Hematopoietic multipotent progenitor cell (in vitro differentiated cells): Measurements from ENCODE around the genes SLC37A3, MKRN1 and NDUFB2.

- CAGE, long polyA plus RNA: no peak
Measured at GRCh38 chr7:140229900-140230446, 53.2 kb upstream of the KDM7A start.

DNA sequence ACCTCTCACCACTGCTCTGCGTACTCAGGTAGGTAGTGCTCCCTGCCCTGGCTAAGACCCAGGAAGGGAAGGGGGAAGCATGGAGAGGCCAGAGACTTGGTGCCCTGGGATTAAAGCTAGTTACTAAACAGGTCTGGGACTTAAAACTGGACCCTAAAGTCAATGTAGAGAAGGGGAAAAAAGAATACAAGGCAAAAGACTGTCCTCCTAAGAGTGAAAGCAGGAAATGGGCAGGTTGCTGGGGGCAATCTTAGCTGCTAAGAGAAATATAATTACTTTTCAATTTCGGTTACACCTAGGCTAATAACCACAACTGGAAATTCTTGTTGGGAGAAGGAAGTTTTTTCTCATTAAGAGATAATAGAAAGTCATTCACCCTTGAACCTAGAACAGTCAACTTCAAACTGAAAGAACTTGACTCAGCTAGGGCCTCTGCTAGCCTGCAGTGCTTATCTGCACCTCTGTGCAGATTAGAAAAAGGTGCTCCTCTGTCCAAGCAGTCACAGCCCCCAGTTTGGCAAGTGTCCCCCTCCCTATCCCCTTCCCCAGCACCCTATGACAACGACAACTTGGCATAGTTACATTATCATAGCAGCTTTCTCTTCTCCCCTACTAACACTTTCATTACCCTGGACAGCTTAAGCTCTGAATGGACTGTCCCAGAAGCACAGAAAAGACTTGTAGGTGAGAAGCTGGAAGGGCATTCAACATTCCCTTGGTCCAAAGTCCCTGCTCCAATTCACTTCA lies 65.7 kb upstream of the KDM7A start:
- CAGE, long polyA plus RNA: no peak

DNA sequence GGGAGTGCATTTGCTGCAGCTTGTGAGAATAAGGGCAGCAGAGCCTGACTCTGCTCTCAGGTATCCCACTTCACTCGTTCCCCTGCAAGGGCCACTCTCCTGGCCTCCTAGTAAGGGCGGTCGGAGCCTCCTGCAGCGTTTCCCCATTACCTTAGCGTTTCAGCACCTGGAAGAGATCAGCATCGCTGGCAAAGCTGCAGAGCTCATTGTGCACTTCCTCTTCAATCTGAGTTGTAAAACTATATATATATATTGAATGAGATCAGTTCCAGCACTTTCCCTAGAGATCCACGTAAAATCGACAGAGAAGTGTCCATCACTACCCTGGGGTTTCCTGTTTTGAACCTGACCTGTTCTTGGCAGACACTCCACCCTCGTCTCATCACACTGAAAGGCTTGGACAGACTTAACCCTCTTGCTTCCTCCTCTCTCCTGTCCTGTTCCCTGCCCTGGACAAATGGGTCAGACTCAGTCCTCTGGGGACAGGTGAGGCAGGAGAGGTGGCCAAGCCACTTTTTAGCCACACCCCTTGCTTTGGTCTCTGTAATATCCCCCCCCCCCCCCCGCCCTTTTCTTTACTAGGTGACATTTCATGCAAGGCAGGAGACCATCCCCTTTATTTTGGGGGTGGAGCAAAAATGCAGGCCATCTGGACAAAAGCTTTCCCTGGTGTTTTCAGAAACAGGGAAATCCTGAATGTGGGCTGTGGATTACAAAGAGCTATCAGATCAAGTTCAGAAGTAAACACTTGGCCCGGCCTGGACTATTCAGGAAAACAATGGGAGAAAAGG lies 83.6 kb upstream of the KDM7A start:
- CAGE, long polyA plus RNA: no peak

- CAGE, long polyA plus RNA: no peak
Measured at GRCh38 chr7:140398329-140398867, at the start of gene SLC37A3. TSS of gene SLC37A3 (minus strand) at chr7:140398530.

DNA sequence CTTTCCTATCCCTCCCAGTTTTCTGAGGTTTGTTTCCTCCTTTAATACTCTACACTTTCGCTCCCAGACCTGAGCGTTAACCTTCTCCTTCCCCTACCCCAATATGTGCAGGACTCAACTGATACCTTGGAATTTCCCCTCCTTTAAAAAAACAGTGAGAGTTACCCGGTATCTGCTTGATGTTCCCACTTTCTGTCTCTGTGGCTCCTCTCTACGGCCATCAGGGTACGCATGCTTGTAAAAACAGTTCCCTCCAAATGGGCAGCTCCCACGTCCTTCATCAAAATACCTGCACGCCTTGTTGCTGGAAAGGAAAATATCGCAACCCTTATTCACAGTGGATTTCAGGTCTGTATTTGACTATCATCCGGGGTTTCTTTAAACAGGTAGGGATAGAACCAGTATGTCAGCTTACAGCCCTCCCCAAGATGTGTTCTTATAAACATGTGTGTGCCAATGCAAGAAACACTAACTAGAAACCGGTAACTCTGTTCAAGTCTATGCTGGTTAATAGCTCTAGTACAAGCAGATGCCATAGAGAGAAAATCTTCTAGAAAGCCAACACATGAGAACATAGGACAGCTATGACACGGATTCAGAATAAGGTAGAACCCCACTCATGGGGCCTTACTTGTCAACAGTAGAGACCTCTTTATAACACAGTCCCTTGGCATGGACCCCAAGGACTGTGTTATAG lies 24.2 kb downstream of the MKRN1 start:
- CAGE, long polyA plus RNA: no peak

DNA sequence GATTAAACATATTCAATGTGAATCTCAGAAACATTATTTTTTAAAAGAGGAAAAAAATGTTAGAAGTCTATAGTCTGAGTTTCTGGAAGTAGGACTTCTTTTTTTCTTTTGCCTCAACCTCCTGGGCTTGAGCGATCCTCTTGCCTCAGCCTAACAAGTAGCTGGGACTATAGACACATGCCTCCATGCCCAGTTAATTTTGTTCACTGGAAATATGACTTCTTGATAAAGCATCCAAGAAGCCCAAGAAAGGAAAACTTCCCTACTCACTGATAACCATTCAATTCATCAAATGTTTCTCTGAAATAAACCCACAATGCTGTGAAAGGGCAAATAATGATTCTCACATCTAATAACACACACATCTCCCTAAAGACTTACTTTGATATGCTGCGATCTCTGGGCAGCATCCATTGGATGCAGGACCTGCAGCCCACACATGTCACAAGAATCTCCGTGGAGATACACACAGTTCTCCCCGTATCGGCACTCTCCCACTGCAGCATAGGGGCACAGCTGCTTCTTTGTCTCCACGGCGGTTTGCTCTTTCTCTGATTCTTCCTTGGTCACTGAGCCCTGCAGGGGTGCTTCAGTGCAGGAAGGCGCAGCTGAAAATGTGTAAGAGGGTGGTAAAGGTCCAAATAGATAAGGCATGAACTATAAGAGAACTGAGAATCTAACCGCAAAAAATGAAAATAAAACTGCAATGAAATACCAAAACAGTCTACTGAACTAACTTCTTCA lies 20.5 kb downstream of the MKRN1 start:
- CAGE, long polyA plus RNA: no peak

DNA sequence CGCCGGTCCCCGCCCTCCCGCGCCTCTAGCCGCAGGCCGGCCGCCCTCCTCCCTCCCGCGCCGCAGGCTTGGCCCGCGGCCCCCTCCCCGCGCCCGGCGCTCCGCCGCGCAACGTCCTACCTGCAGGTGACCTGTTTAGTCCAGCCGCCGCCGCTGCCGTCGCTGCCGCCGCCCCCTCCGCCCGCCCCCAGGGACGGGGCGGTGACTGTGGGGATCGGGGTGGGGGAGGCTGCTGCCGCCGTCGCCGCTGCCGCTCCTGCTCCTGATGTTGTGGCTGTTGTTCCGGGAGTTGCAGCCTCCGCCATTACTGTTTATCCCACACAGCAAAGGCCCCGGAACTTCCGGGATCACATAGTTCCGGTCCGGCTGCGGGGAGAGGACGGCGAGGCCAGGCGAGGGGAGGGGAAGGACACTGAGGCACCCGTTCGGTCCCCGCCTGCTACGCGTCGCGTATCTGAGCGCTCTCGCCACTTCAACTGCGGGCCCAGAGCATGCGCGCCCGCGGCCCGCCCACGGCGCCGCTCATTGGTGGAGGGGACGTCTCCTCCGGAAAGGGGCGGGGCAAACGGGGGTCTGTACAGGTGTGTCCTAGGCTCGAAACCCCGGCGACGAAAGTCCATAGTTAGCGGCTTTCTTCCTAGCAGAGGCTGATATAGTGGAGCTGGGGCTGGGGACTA lies at the start of gene MKRN1:
TSS of gene MKRN1 (minus strand) at position 466 of the 677 bp plus-strand sequence.
- CAGE, long polyA plus RNA: start-site peak on the minus strand centred at position 319 of the sequence, 22 bp wide, 2,326 reads; start-site peak on the minus strand centred at position 446 of the sequence, 47 bp wide, 667 reads

- CAGE, long polyA plus RNA: no peak
Measured at GRCh38 chr7:140488507-140488822, 9.2 kb upstream of the MKRN1 start.

GRCh38 chr7:140525502-140526198 lies 46.3 kb upstream of the MKRN1 start:
- CAGE, long polyA plus RNA: no peak

GRCh38 chr7:140540209-140540978 lies 61.1 kb upstream of the MKRN1 start:
- CAGE, long polyA plus RNA: no peak

DNA sequence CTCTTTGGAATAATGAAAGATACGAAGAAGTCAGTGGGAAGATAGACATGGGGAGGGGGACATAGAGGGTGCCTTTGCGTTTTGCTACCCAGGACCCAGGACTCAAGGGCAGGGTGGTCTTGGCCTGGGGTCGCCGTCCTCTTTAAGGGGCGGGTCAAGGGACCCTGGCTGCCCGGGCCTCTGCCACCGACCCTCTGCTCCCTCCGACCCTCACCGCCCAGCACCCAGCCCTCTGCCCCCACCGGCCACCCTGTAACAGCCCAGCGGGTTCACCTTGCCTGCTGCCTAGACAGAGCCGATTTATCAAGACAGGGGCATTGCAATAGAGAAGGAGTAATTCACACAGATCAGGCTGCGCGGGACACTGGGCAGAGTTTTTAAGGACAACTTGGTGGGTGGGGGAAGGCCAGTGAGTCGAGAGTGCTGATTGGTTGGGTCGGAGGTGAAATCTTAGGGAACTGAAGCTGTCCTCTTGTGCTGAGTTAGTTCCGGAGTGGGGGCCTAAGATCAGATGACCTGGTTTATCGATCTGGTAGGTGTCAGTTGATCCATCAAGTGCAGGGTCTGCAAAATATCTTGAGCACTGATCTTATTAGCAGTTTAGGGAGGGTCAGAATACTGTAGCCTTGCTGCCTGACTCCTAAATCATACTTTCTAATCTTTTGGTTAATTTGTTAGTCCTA lies 750 bp upstream of the ADCK2 start:
- CAGE, long polyA plus RNA: no peak

DNA sequence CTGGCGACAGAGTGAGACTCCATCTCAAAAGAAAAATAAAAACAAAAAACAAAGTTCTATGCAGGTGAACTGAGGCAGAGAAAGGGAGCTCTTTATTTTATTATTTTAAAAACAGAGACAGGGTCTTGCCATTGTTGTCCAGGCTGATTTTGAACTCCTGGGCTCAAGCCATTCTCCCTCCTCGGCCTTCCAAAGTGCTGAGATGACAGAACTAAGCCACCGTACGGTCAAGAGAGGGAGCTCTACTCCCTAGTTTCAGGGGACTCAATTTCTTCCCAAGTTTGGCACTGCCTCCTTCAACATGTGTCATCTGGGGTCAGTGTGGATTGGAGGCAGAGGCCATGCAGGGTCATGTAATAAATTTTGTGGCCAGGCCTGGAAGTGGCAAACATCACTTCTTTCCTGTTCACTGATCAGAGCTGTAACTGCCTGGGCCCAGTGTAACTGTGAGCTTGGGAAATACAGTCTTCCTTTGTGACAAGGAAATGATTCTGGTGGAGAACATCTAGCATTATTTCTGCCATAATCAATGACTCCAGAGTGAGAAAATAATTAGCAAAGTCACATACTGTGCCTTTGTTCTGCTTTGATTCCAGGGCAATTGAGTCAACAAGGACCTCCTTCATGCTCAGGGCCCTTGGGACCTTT lies 2.6 kb downstream of the ADCK2 start:
- CAGE, long polyA plus RNA: no peak

- CAGE, long polyA plus RNA: start-site peak on the plus strand at chr7:140696677-140696727, 1,916 reads
Measured at GRCh38 chr7:140696495-140697677, at the start of gene NDUFB2. TSS of gene NDUFB2 (plus strand) at chr7:140696708.

- CAGE, long polyA plus RNA: no peak
Measured at GRCh38 chr7:141067803-141068332, 6.0 kb upstream of the TMEM178B start.

- CAGE, long polyA plus RNA: no peak
Measured at GRCh38 chr7:141654334-141655095, 47.5 kb downstream of the DENND11 start.

GRCh38 chr7:142324273-142324882 lies 66.5 kb upstream of the PRSS58 start:
- CAGE, long polyA plus RNA: no peak

DNA sequence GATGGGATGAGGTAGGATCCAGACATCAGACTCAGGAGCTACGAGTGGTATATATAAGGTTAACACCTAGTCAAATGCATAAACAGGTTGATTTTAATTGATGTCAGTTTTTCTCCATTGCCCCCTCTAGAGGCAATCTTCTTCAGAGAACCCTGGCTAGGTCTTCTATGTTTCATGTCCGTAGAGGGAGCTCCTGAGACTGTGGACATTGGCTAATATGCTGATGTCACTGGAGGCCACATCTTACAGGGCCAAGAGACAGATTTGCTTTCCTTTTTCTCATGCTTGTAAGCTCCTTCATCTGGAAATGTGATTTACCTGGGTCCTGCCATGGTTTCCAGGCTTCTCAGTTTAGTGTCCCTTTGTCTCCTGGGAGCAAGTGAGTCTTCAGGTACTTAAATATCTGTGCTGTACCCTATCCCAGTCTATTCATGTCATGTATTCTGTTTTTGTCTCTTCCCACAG lies 161.6 kb upstream of the PRSS1 start:
- CAGE, long polyA plus RNA: no peak

DNA sequence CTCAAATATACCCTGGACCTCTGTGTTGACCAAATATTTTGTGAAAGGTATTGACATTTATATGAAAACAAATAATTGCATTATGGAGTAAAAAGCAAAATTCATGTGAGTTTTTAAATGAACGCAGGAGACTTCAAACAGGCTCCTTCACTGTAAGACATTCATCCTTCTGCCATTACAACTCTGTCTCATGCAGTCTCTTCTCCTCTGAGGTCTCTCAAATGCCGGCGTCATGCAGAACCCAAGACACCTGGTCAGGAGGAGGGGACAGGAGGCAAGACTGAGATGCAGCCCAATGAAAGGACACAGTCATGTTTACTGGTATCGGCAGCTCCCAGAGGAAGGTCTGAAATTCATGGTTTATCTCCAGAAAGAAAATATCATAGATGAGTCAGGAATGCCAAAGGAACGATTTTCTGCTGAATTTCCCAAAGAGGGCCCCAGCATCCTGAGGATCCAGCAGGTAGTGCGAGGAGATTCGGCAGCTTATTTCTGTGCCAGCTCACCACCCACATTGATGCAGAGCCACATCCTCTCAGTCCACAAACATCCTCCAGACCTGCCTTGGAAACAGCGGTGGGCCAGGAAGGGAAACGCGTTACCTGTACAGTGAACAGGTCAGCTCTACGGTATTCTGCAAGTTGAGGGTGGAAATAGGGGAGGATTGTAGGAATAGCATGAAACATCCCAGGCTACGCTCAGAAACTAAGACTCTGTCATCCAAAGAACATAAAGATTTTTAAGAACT lies 133.2 kb upstream of the PRSS1 start:
- CAGE, long polyA plus RNA: no peak

- CAGE, long polyA plus RNA: no peak
Measured at GRCh38 chr7:142637155-142637727, 112.0 kb upstream of the PRSS1 start.

DNA sequence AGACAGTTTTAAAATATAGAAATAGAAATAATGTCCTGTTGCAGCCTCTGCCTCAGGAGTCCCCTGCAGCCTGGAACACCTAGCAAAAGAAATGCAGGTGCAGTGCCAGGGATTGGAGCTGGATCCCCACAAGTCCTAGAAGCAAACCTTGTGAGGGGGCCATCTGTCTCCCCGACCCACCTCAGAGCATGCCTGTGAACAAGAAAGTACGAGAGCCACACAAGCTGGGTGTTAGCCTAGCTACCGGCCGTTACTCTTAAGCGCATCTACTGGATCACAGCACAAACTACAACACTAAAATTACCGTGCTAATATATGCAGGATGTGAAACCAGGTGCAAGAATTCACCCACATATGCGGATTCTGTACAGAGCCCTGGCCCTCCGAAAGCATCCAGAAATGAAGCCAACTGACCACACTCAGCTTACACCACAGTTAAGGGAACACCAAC lies 16.1 kb upstream of the PRSS1 start:
- CAGE, long polyA plus RNA: no peak